ENCODE measurements around a stretch of chr18.

DNA sequence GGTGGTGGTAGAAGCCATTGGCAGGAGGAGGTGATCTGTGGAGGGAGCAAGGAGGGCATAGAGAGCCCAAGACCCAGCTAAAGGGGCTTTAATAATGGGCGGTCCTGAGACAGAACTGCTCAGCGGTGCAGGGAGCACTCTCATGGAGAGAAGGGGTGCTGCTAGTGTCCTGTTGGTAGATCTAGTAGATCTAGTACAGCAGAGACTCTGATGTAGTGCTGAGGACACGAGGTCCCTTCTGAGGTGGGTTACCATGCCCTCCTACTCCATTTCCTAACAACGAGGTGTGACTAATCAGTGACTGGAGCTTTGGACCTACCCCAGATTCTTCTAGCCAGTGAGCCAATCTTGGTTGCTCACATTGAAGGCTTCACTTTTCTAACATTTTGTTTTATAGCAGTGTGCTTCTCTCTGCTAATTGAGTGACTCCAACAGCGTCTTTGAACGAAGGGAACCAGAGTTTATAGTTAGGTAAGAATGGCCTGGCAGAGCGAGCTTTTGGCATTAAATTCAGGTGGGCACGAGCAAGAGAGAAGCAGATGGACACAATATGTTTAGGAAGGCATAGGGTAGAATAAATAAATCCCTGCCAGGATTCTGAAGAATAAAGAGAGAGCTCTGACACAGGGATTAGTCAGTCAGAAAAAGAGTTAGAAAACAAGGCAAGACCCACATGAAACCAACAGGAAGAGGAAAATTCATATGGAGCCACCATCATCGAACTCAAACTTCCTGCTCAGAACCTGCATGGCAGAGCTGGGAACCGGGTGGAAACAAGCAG is 306.0 kb upstream of the RAB12 start:
- PRO-cap, result no peak
- RAMPAGE, long total RNA, 4 experiments, result no peak in any of the 4 experiments

GRCh38 chr18:8783998-8784496 is 78.7 kb downstream of the MTCL1 start:
- PRO-cap, result no peak
- RAMPAGE, long total RNA, 4 experiments, result no peak in any of the 4 experiments

GRCh38 chr18:8943843-8944272 is 158.6 kb upstream of the NDUFV2 start:
- PRO-cap, result no peak
- RAMPAGE, long total RNA, 4 experiments, result no peak in any of the 4 experiments

DNA sequence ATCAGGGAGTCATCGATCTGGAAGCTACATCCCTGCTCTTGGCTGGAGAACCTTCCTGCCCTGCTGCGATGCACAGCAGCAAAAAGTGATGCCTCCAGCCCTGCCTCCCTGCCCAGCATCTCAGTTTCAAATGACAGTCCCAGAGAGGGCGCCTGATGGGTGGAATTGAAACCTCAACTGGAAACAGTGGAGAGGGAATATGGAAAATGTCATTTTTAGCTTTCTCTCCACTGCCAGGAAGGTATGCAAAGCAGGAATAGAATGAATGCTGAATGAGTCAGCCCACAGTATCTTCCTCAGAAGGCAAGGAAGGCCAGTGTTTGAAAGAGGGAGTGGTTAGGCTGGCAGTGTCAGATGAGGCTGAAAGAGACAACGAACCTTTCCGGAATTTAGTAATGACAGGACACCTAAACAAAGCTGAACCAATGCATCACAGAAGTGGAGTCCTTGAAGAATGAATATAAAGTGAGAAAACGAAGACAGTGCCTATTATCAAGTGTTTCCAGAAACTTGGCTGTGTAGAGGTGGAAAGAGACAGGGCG is 153.9 kb upstream of the NDUFV2 start:
- PRO-cap, result bidirectional peak, plus-strand start at position 392 of the sequence, minus-strand start at position 128 of the sequence
- RAMPAGE, long total RNA, 4 experiments, result no peak in any of the 4 experiments

GRCh38 chr18:8949063-8949676 is 153.3 kb upstream of the NDUFV2 start:
- PRO-cap, result no peak
- RAMPAGE, long total RNA, 4 experiments, result start-site peak on the plus strand in 1 of 4 experiments, at chr18:8949326-8949343 at its widest, 6 reads per replicate

- PRO-cap, result no peak
- RAMPAGE, long total RNA, 4 experiments, result no peak in any of the 4 experiments
These were observed 124.2 kb upstream of the NDUFV2 start for GRCh38 chr18:8978297-8978758.

- PRO-cap, result no peak
- RAMPAGE, long total RNA, 4 experiments, result no peak in any of the 4 experiments
These were observed 19.7 kb upstream of the NDUFV2 start for GRCh38 chr18:9082761-9083234.

- PRO-cap, result no peak
- RAMPAGE, long total RNA, 4 experiments, result no peak in any of the 4 experiments
These were observed 53.2 kb downstream of the ANKRD12 start for GRCh38 chr18:9189593-9190403.

DNA sequence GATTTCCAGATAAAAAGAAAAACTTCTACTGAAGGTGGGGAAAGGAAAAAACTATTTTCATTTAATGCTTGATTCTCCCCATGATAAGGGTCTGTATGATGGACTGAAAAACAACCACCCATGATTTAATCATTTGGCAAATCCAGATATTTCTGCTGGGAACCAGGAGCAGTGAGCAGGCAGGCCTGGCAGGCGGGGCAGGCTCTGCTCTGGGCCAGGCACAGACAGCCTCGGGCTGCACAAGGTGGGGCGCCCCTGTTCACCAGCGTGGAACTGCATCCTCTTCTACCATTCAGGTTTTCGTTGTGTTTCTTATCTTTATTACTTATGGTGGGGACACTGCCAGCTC is 57.3 kb upstream of the RALBP1 start:
- PRO-cap, result no peak
- RAMPAGE, long total RNA, 4 experiments, result no peak in any of the 4 experiments

DNA sequence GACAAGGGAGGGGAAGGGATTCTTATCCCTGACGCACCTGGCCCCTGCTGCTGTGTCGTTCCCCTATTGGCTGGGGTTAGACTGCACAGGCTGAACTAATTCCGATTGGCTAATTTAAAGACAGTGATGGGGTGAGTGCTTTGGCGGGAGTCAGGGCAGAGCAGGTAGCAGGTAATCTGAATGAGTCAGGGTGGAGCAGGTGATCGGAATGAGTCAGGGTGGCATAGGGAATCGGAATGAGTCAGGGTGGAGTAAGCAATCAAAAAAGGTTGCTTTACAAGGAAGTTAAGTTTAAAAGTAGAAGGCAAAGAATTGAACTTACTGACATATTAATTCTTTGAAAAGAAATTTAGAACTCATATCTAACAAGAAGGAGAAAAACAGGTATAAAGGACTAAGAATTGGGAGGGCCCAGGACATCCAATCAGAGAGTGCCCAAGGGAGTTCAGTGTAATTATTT is 52.4 kb upstream of the RALBP1 start:
- PRO-cap, result no peak
- RAMPAGE, long total RNA, 4 experiments, result no peak in any of the 4 experiments

DNA sequence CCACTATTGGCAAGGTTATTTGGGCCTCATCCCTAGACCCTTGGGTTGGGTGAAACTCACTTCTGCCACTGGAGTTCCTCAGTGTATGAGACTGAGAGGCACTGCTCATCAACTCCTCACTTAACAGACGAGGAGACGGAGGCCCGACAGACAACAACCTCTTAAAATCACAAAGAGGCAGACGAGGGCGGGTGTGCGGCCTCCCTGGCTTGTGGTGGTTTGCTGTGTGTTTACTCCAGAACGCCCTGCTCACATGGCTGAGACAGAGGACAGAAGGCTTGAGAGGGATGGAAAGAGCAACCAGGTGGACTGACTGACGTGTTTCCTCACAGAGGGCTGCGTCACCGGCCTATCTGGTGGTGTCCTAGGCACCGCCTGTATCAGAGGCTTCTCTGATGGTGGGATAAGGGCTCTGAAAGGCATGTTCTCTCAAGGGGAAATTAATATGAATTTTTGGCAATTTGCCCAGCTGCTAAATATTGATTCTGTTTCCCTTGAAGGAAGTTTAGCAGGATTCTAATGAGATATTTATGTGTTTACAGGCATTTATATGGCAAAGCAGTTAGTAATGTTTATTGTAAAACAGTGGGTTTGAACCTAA is 47.0 kb upstream of the RALBP1 start:
- PRO-cap, result no peak
- RAMPAGE, long total RNA, 4 experiments, result no peak in any of the 4 experiments

DNA sequence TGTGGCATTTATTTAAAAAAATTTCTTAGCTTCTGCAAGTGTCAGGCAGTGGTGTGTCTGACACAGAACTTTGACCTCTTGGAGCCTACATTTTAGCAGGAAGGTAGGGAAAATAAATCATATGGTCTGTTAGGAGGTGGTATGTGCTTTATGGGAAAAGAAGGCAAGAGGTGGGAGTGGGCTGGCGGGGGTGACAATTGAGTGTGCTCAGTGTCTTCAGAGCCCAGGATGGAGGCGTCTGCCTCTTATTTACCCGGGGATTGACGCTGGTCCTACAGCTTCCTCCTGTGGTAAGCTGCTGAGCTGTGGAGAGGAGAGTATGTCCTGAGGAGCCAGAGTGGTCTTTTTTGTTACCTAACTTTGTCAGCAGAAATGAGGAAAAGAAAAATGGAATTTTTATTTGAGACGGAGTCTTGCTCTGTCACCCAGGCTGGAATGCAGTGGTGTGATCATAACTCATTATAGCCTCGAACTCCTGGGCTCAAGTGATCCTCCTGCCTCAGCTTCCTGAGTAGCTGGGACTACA is 8.3 kb downstream of the RAB31 start:
- PRO-cap, result no peak
- RAMPAGE, long total RNA, 4 experiments, result no peak in any of the 4 experiments

DNA sequence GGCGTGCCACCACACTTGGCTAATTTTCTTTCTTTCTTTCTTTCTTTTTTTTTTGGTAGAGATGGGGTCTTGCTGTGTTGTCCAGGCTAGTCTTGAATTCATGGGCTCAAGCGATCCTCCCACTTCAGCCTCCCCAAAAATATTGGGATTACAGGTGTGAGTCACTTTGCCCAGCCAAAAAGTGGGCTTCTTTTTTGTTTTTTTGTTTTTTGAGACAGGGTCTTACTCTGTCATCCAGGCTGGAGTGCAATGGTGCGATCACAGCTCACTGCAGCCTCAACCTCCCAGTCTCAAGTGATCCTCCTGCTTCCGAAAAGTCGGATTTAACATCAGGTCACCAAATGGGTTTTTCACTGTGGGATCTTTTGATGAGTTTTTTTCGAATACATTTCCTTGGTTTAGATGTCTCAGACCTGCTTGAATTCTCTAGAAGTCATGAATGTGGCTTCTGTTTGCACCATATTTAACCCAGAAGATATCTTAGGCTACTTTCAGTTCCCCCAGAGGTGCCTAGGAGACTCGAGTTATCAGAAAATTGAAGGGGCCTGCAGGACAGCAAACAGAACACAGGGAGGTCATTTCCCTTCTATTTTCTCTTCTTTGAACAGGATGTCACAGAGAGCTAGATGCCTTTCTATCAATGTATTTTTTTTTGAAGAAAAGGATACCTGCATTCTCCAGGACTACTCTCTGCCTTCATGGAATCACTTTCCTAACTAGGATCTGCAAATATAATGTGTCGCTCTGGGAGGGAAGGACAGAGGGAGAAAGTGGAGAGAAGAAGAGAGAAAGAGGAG is 9.0 kb downstream of the RAB31 start:
- PRO-cap, result no peak
- RAMPAGE, long total RNA, 4 experiments, result no peak in any of the 4 experiments

DNA sequence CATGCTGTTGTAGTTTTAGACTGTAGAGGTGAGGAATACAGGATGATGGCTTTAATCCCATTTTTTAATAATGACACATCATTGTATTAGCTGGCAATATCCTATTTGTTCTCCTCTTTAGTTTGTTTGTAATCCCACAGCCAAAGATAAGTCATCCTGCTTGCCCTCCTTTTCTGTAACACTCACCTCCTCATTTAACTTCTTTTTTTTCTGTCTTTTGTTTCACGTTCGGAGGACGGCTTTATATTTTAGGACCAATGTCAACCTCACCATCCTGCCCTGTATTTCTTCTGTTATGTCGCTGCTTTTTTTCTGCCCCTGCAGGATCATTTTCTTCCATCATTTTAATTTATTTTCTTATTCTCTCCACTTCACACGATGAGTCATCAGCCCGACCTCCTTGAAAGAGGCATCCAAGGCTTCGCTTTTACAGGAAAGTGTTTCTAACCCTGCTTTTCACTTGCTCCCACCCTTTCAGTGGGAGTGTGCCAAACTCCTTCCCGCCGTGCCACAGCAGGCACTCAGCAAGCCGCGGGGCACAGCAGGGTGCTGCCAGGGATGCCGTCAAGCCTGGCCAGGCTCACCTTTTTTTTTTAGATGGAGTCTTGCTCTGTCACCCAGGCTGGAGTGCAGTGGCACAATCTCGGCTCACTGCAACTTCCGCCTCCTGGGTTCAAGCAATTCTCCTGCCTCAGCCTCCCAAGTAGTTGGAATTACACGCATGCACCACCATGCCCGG is 11.5 kb downstream of the RAB31 start:
- PRO-cap, result no peak
- RAMPAGE, long total RNA, 4 experiments, result no peak in any of the 4 experiments

GRCh38 chr18:9744473-9745005 is 36.4 kb downstream of the RAB31 start:
- PRO-cap, result no peak
- RAMPAGE, long total RNA, 4 experiments, result no peak in any of the 4 experiments

DNA sequence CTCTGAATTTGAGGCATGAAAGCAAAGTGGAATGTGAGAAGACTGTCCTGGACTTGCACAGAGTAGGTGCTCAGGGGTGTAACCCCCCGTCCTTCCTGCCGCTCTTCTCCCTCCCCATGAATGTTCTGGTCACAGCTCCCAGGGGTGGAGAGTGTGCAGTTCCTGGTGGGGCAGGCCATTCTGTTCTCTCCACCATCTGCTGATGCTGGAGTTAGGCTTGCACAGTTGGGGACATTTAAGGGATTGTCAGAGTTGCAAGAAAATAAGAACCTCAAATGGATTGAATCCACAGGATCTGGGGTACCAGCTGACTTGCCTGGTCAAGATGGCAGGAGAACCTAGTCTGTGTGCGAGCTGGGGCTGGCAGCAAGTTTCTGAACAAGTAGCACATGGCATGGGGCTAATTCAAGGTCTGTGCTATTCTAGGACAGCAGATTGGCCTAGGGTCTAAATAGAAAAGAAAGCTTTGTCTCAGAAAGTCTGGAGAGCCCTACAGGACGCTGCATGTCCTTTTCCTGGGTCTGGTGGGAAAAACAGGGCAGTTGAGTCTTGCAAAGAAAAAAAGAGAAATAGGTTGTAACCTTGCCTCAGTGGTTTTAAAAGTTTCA is 60.8 kb upstream of the TXNDC2 start:
- PRO-cap, result bidirectional peak, plus-strand start at position 274 of the sequence, minus-strand start at position 127 of the sequence
- RAMPAGE, long total RNA, 4 experiments, result no peak in any of the 4 experiments

DNA sequence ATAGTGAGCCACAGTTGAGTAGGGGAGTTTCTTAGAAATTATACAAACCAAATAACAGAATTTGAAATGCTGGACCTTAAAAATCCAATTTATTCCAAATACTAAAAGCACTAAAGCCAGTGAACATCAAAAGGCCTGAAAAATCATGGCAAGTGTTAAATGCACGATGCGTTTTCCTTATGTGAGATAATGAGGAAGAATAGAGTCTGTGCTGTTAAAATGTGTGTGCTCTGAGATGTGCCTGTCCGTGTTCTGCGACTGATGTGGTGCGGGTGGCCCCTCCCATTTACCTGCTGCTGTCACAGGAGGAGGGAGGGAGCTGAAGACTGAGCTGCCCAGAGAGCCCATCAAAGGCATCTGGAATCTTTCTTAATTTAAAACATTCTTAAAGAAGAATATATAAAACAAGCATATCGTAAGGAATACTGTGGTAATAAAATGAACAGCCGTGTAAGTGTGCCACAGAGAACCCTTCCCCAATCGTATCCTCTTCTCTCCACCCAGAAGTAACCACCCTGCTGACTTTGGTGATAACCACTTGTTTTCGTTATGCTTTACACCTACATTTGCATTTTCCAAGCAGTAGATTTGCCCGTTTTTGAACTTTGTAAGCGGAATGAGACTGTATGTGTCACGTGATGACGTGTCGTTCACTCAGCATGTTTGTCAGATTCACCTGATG is 56.9 kb upstream of the TXNDC2 start:
- PRO-cap, result no peak
- RAMPAGE, long total RNA, 4 experiments, result no peak in any of the 4 experiments

GRCh38 chr18:9949240-9950224 is 35.7 kb downstream of the VAPA start:
- PRO-cap, result no peak
- RAMPAGE, long total RNA, 4 experiments, result no peak in any of the 4 experiments

DNA sequence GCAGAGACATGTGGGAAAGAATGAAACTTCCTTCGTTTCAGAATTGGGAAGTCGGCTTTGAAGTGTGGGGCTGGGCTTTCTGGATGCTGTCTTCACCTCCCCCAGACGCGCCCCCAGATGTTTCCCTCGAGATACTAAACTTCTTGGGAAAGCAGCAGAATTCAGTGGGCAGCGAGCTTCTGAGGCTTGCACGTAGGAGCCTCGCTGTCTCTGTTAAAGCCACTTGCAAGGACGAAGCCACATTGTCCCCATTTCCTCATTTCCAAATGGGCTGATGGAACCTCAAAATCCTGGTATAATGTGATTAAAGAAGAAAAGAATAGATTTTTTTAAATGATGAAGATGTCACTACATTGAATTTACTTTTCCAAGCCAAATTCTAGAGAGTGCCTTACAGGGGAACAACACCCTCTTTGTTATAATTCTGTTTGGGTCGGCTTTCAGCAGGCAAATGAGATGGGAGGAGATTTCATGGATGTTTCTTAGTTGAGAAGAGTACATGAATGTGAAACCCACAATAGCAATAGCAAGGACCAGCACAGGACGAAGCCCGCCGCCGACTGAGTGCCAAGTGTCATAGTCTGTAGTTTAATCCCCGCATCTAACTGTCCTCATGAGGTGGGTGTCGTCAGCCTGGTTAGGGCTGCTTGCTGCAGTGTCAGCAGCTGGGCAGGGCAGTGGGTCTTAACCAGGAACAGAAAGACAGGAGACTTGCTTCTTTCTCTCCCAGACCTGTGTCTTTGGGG is 146.4 kb downstream of the VAPA start:
- PRO-cap, result unidirectional peak, plus-strand start at position 517 of the sequence
- RAMPAGE, long total RNA, 4 experiments, result no peak in any of the 4 experiments

DNA sequence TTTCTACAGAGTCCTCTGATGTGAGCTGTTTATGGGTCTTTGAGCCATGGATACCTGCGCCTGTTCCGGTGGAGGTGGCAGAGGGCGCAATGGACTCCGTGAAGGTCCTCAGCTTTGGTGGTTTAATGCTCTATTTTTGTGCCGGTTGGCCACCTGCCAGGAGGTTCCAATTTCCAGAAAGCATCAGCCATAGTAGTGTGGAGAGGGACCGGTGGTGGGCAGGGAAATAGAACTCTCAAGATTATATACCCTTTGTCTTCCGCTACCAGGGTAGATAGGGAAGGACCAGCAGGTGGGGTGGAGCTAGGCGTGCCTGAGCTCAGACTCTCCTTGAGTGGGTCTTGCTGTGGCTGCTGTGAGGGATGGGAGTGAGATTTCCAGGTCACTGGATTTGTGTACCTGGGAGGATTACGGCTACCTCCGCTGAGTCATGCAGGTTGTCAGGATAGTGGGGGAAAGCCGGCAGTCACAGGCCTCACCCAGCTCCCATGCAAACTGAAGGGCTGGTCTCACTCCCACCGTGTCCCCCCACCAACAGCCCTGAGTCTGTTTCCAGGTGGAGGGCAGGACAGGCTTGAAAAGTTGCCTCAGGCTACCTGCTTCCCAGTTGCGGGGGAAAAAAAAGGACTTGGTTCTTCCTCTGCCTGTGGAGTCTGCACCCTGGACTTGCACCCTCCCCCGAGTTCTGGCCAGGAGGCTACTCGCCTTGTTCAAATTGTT is 268.1 kb downstream of the VAPA start:
- PRO-cap, result no peak
- RAMPAGE, long total RNA, 4 experiments, result no peak in any of the 4 experiments